ENCODE results near the gene PRKCQ.

- RRBS, result no CpG with 5 or more reads among the region's 7 CpGs
These were observed 27.5 kb downstream of the GDI2 start for GRCh38 chr10:5785706-5786159.

DNA sequence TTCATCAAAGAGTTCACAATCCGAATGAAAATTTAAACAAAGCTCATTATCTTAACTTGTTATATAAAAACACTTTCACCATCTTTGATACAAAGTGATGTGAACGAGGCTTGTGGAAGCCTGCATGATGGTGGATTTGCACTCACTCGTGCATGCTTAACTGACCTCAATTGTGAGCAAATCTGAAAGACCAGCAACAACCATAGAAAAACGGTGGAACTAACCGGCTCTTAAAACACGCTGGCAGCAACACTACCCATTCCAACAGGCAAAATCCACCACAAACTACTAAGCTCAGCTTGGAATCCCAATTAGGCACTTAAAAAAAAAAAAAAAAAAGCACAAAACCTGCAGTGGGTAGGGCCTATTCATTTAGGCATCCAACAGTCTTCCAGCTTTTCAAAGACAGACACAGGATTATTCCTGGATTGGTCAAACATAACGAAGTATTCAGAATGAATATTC lies 1.9 kb downstream of the GDI2 start:
- RRBS, result no CpG with 5 or more reads among the region's 7 CpGs

- RRBS, result no CpG with 5 or more reads among the region's 6 CpGs
These were observed 30.8 kb downstream of the ANKRD16 start for GRCh38 chr10:5858777-5859372.

DNA sequence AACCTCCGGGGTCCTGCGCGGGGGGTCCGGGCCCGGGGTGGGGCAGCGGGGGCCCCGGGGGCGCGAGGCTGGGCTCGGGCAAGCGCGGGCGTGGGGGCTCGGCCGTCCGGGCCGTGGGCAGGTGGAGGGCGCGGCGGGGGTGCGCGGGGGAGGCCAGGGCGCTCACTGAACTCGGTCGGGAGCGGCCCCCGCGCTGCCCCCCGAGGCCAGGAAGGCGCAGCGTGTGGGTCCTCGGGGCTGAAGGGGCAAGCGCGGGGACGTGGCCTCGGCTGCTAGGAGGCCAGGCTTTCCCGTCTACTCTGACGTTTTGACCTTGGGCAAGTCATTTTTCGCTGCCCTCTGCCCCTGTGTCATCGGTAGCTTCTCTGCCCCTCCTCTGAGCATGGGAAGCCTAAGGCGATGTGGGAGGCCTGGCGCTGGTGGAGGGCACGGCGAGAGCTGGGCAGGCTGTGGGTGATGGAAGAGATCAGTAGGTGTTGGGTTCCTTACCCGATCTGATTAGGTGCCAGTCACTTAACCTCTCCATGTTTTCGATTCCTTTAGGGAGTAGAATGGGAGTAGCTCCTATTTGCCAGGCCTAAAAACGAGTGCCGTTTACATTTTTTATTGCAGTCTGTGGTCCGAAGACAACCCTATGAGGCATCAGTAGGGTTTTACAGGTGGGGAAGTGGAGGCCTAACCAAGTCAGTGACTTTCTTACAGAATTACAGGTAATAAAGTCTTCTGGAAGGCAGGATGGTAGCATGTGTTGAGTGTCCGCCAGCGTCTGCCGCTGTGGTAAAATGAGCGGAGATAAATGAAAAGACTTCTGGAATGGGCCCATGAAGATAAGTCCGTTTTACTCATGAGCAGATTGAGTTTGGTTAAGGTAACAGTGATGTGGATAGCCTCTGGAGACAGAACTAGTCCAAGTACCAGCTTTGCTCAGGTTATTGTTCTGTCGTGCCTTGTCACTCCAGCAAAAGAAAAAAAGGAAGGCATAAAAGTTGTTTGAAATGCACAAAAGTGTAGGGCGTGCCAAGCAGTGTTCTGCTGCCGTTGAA lies 685 bp downstream of the FBH1 start:
- RRBS, result 1% methylated on average over 11 of the region's 57 CpGs

DNA sequence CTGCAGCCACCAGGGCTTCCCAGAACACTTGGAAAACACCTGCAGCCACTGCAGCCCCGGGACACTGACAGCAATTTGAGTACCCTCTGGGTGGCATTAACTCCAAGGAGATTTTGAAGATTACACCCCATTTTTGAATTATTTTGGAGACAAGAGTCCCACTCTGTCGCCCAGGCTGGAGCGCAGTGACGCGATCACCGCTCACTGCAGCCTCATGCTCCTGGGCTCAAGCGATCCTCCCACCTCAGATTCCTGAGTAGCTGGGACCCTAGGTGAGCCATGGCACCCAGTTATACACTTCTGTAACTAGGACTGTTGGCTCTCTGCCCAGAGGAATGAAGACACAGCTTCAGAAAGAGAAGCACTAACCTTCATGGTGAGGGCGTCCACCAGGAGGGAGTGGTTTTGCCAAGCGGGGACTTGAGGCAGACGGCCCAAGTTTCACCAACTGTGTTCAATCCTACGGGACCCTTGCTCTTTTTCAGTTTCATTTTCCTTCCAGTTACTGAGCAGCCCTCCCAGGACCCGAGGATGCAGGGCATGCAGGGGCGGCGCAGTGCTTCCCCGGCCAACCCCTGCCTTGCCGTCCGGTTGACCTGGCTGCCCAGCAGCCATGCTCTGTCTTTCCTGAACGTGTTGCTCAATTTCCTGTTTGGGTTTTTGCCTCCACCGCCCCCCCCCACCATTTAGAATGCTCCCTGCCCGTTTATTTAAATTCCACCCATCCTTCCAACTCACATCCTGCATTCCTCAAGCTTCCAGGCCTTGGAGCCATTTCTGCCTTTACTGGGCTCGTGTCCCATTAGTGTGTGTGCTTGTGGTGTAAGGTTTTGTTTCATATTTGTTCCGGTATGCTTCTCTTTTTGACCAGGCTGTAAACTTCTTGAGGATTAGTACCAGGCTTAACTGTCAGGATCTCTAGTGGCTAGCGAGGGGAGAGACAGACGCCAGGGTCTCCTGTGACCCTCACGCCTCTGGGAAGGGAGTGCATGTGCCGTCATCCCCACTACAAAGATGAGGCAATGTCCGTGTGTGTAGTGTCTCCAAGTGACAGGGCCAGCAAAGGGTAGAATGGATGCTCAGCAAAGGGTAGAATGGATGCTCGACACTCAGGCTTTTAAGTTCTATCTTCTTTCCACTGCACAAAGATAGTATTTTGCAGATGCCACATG lies 31.7 kb downstream of the IL15RA start:
- RRBS, result no CpG with 5 or more reads among the region's 28 CpGs

- RRBS, result no CpG with 5 or more reads among the region's 5 CpGs
These were observed 34.9 kb upstream of the IL15RA start for GRCh38 chr10:6012217-6012615.

DNA sequence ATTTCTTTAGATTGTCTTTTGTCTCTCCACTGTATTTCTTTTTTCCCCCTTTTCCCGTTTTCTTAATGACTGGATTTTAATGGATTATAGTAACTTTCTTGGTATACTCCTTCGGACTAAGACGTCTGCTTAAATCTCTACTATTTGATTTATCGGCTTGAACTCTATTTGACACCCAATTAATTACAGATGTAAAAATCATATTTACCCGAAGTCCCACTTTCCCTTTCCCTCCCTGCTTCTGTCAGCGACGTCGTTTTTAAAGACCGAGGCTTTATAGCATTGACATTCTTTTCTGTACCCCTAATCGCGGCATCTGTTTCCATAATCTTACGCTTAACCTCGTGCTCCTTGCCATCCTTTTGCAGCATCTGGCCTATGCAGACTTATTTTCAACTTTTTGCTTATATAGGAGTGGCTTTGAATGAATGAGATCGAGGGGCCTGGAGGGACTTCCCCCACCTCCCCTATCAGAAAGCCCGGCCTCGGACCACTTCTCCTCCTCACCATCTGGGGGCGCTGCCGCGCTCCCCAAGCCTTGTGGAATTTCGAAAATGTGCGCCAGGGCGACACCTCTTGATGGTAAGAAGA lies 432 bp upstream of the RBM17 start:
- RRBS, result no CpG with 5 or more reads among the region's 22 CpGs

DNA sequence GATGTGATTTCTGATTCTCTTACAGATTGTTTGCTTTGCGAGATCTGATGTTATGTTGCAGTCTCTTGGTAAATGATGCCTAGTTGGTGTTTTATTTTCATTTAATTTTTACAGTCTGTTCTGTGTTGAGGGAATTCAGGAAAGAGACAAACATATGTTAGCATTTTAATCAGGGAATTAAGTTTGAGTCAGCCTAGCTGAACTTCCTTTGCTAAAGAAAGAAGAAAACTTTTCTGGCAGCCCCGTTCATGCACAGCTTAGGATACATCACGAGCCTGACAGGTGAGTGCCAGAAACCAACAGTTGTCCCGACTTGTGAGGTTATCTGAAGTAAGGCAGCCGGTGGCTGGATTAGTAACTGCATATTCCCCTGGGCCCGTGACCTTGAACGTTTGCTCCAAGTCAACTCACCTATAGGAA lies 24.0 kb downstream of the RBM17 start:
- RRBS, result no CpG with 5 or more reads among the region's 7 CpGs

GRCh38 chr10:6114612-6115267 lies 25.9 kb downstream of the RBM17 start:
- RRBS, result no CpG with 5 or more reads among the region's 6 CpGs

GRCh38 chr10:6148320-6148766 lies 54.4 kb upstream of the PFKFB3 start:
- RRBS, result no CpG with 5 or more reads among the region's 8 CpGs

- RRBS, result 2% methylated on average over 6 of the region's 45 CpGs
These were observed 729 bp downstream of the PFKFB3 start for GRCh38 chr10:6203466-6203855.

- RRBS, result no CpG with 5 or more reads among the region's 5 CpGs
These were observed 2.3 kb downstream of the PFKFB3 start for GRCh38 chr10:6205129-6205423.

DNA sequence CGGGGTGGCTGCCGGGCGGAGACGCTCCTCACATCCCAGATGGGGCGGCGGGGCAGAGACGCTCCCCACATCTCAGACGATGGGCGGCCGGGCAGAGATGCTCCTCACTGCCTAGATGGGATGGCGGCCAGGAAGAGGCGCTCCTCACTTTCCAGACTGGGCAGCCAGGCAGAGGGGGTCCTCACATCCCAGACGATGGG lies 3.8 kb downstream of the PFKFB3 start:
- RRBS, result no CpG with 5 or more reads among the region's 13 CpGs

DNA sequence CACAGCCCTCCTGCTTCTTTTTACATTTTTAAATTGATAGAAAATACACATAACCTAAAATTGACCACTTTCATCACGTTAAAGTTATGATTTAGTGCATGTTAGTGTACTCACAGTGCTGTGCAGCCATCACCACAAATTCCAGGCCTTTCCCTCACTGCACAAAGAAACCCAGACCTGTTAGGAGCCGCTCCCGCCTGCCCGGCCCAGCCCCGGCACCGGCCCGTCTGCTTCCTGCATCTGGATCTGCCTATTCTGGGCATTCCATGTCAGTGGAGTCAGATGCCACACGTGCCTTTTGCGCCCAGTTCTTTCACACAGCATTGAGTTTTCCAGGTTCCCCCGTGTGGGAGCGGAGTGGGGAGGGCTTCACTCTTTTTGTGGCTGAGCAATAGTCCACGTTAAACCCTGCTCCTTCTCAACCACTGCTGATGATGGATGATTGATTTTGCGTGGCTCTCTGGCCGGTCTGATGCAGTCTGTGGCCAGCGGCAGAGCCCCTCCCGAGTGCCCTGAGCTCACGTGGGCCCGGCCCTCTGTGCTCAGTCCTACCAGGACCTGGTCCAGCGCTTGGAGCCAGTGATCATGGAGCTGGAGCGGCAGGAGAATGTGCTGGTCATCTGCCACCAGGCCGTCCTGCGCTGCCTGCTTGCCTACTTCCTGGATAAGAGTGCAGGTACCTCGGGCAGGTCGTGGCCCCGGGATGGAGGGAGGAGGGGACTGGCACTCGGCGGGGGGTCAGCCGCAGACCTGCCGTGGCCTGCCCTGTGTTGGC lies 19.8 kb downstream of the PFKFB3 start:
- RRBS, result 90% methylated on average over 5 of the region's 29 CpGs

- RRBS, result no CpG with 5 or more reads among the region's 14 CpGs
These were observed 28.1 kb downstream of the PFKFB3 start for GRCh38 chr10:6230801-6231273.

DNA sequence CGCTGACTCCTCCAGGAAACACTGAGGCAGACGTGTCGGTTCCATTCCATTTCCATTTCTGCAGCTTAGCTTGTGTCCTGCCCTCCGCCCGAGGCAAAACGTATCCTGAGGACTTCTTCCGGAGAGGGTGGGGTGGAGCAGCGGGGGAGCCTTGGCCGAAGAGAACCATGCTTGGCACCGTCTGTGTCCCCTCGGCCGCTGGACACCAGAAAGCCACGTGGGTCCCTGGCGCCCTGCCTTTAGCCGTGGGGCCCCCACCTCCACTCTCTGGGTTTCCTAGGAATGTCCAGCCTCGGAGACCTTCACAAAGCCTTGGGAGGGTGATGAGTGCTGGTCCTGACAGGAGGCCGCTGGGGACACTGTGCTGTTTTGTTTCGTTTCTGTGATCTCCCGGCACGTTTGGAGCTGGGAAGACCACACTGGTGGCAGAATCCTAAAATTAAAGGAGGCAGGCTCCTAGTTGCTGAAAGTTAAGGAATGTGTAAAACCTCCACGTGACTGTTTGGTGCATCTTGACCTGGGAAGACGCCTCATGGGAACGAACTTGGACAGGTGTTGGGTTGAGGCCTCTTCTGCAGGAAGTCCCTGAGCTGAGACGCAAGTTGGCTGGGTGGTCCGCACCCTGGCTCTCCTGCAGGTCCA lies 30.3 kb downstream of the PFKFB3 start:
- RRBS, result no CpG with 5 or more reads among the region's 25 CpGs

DNA sequence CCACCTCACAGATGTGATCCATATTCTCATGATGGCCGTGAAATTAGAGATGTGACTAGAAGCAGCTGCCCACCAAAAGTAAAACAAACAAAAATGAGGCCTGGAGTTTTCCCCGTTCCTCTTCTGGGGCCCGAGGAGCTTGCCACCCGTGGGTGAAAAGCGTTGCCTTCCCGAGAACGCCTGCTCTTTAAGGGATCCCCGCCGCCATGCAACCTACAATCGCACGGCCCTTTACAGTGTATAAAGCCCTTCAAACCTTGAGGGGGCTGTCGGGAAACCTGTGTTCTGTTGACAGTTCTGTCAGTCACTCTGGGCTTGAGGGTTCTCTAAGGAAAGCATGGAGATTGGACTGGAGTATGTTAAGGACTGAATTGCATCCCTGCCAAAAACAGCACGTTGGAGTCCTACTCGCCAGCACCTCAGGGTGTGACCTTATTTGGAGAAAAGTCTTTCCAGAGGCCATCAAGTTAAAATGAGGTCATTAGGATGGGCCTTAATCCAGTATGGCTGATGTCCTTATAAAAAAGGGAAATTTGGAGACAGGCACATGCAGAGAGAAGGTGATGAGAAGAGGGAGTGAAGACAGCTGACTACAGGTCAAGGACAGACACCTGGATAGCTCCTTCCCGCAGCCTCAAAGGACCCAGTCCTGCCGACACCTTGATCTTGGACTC lies 70.6 kb downstream of the PFKFB3 start:
- RRBS, result no CpG with 5 or more reads among the region's 16 CpGs

DNA sequence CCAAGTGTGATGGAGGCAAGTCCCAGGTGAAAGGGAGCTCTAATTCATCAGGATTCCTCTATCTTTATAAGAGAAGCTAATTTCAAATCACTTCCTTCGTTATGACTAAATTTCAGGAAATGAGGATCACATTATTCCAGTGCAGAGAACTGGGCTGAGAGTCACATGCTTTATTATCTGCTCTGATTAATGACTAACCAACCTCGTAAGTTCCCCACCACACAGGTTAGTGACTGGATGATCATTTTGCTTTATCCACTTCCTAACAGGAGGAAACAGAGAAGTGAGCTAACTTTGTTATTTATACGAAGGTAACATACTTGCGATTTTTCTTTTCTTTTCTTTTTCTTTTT lies 99.0 kb downstream of the PFKFB3 start:
- RRBS, result no CpG with 5 or more reads among the region's 4 CpGs

DNA sequence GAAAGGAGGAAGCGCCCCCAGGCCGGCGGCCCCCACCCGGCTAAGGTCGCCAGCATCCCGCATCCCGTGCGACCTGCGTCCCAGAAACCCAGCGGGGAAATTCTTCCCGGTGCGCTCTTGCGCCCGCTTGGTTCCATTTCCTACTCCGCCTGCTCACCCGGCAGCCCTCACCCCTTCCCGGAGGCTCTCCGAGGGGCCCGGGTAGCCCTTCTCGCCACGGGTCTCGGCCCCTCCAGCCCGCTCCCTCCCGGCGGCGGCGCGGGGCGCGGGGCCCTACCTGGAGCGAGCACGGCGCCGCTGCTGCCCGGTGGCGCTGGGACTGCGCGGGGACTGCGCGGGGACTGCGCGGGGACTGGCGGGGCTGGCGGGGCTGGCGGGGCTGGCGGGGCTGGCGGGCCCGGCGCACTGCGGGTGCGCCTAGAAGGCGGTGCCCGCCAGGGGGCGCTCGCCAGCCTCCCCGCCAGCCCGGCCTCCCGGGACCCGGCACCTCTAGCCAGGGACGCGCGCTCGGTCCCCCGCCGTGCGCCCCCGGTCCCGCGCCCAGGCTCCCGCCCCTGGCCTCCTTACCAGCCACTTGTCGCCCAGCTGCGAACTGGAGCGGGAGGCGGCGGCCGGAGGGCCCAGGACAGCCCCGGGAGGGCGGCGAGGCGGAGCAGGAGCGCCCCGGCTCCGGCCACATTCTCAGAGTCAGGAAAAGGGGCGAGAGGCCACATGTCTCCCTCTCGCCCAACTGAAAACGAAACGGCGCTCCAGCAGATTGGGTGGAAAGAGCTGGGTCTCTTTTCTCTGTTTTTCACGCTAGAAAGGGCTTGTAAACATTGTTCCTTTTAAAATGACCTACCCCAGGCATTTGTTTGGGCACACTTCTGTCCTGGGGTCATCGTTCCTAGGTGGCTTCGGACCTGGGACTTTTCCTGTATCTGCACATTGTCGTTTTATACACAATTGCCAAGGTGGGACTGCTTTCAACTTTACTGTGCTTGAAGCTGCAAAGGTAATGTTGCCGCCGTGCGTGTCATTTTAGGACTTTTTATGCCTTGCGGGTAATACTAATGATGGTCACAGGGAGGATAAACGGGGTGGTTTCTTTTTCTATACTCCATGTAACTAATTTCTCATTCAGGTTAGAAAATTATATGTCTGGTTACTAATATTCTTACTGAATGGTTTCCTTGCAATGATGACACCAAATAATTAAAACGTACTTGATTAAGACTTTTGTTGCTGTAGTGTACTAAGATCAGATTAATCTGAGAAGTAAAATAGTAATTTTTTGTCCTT lies at the start of gene PRKCQ:
PRKCQ (minus strand) TSS at position 343 of the 1,281 bp plus-strand sequence.
- RRBS, result under 1% methylated on average over 65 of the region's 98 CpGs

DNA sequence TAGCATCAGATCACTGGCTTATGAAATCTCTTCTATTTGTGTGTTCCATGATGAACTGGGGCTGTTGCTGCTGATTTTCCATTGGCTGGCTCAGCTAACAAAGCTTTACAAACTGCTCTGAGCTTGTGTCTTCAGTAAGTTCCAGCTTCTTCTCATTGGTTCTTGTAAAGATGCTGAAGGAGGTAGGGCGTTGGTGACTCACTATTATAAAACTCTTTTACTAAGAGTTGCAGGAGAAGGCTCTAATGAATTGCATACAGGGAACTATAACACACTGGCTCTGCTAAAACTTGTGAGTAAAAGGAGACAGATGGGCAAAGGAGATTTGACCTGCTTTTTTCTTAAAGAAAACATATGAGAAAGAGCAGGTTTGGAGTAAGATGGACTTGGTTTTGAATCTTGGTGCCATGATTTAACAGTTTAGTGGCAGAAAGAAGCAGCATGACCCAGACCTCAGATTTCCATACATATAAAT lies 136.5 kb upstream of the PRKCQ start:
- RRBS, result no CpG with 5 or more reads among the region's 1 CpG